Umbilical cord (tissue), 2 donors: Measurements from ENCODE around the genes MBD3 and KLF16.

DNA sequence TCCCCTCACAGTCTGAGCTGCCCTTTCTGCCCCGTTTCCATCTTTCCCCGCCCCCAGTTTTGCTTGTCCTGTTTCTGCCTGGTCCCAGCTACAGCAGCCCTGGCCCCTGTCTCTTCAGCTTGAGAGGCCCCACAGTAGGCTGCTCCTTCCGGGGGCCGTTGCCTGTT, 13.8 kb upstream of the RPS15 start:
- RAMPAGE, long total RNA, result no peak

DNA sequence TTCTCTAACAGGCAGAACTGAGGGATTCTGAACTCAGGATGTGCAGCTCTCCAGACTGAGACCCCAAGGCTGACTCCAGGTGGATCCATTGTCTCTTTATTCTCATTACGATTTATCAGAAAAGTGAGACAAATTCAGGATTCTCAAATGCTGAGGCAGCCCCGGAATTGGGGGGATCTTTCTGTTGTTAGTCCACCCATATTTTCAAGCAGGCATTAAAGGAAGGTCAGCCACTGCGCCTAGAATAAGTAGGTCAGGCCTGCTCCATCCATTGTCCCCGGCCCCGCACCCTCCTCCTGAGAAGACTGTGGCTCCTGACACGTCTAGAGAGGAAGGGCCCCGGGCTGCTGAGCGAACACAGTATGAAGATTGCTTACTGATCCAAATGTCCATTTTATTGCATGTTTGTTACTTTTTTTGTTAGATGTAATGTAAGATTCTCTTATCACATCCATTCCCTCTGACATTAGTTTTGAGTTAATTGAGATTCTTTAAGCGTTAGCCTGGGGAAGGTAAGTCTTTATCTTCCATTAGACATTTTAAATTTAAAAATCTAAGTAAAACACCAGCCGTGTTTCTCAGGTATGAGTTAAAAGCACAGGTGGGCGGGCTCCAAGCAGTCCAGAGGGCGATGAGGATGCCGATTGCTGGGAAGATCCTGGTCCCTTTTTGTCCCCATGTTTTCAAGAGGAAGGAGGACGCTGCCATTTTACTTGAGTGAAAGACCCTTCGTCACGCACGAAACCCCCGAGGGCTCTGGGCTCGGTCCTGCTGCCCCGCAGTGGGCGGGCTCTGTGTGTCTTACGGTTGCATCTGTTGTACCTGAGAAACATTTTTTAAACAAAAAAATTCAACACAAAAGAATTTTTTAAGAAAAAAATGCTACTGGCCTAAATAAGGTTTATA, 10.1 kb upstream of the RPS15 start:
- RAMPAGE, long total RNA, result no peak

DNA sequence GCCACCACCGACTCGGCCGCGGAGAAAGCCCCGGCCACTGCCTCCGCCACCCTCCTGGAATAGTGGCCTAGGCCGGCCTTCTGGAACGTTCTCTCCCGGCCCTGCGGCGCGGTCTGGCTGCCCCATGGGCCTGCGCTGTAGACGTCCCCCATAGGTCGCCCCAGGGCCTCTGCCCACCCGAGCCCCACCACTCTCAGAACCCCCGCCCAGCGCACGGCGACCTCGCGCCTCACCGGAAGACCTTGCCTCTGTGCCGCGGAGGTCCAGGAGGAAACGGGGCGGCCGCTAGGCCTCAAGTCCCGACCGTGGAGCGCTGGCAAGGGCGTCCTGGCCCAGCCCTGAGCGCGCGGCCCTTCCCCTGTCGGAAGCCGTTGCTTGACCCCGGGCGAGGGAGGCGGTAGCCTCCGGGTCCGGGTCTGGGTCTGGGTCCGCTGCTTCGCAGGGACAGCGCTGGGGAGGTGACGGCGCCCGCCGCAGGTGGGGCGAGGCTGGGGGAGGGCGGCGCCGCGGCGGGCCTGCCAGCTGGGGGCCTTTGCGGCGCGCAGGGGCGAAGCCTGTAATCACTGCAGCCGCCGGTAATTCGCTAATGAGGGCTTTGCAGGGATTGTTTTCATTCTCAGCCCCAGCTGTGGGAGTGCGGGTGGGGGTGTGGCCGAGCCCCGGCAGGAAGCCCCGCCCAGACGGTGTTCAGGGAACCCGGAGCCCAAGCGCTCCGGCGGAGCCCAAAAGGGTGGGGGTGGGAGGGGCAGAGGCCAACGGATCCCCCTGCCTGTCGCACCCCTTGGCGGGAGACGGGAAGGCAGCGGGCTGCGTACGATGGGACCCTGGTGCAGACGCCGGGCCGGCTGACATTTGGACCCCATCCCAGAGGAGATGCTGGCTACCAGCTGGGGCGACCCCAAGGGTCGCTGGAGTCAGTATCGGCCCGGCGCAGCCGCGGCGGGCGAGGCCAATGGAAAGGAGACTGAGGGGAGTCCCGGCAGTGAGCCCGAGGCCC, 8.6 kb downstream of the C19orf25 start:
- RAMPAGE, long total RNA, result no peak

DNA sequence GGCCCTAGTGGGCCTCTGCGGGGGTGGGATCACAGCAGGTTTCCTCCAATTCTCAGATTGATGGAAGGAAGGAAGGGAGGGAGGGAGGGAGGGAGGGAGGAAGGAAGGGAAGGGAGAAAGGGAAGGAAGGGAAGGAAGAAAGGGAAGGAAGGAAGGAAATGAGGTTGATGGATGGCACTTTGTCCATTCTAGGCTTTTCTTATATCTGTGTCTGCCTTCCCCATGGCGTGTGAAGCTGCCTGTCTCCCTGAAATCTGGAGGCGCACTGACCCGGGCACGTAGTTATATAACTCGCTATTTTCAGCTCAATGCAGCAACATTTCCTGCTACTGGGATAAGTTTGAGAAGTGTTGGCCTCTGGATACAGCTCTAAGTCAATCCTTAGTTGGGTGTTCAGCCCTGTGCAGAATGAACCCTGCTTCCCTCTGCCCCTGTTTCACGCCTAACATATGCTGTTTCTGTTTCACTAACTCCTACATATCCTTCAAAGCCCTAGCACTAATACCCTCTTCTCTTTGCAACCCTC, 3.2 kb downstream of the ADAMTSL5 start:
- RAMPAGE, long total RNA, result no peak

- RAMPAGE, long total RNA, result no peak
These were observed 956 bp upstream of the ADAMTSL5 start for GRCh38 chr19:1513814-1514136.

DNA sequence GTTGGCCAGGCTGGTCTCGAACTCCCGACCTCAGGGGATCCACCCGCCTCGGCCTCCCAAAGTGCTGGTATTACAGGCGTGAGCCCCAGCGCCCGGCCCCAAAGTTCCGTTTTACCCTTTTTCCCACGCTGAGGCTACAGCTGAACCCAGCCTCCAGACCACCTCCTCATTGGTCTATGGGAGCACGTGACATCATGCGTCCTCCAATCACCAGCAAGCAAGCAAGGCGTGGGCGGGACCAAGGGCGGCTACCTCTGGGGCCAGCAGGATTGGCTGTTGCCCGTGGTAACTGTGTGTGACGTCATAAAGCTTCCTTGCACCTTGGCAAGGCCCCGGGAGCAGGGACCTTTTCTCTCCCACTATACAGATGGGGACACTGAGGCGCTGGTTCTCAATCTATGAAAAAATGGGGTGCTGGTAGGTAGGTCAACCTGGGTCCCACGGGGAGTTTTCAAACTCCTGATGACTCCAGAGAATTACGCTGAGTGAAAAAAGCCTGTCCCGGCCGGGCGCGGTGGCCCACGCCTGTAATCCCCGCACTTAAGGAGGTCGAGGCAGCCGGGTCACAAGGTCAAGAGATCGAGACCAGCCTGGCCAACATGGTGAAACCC, 18.8 kb downstream of the PLK5 start:
- RAMPAGE, long total RNA, result no peak

DNA sequence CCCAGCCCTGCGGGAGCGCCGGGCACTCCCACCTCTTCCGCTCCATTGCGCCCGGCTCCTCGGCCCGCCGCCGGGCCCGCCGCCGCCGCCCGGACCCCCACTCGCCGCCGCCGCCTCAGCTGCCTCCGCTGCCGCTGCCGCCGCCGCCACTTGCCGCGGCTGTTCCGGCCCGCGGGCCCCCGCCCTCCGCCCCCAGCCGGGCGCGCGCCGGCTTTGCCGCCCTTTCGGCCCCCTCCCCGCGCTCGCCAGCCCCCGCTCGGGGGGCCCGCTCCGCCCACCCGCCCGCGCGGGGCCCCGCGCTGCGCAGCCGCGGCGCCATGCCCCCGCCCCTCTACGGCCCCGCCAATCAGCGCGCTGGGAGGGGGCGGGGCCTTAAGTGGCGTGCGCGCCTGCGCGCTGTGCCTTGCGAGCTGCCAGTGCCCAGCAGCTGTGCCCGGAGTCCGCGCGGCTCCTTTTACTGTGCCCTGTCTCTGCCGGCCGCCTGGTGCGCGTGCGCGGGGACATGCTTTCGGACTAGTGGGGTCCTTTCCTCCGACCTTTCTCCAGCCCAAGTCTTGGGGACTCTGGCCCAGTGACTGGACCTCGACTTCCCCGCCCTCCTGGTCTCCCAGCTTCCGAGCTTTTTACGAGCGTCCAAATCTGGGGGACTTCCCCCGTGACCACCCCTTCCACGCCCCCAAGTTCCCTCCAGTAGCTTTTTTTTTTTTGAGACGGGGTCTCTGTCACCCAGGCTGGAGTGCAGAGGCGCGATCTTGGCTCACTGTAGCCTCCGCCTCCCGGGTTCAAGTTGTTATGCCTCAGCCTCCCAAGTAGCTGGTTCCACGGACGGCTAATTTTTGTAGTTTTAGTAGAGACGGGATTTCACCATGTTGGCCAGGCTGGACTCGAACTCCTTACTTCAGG, at the start of gene MBD3:
MBD3 (minus strand) TSS at position 280 of the 903 bp plus-strand sequence.
- RAMPAGE, long total RNA, result no peak

GRCh38 chr19:1645305-1646073, 6.9 kb downstream of the TCF3 start:
- RAMPAGE, long total RNA, result no peak

DNA sequence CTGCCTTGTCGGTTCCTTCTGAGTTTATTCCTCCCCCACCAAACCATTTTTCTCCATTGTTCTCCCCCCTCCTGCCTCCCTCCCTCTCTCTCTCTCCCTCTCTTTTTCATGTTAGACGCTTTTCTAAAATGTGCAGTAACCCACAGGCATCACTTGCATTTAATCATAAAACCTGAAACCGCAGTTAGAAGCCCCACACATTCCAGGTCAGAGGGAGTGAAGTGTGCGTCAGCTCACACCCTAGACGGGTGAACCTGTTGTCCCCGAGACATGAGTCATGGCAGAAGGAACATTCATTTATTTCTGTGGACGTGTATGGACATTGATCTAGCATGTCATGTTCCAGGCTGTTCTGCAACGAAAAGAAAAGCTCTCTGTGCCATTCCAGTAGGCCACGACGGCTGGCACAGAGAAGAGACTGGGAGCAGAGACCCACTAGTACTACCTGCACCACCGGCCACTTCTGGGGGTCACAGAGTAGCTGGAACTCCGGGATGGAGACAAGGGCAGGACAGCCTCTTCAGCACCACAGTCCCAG, 20.0 kb downstream of the ONECUT3 start:
- RAMPAGE, long total RNA, result no peak

DNA sequence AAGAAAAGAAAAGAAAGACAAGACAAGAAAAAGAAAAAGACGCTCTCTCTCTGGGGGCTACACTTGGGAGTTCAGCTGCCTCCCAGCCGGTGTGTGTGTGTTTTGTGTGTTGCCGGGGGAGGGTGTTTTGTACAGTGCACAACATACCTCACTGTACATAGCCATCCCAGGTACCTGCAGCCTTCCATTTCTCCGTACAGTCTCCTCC, 16.6 kb downstream of the ATP8B3 start:
- RAMPAGE, long total RNA, result no peak

DNA sequence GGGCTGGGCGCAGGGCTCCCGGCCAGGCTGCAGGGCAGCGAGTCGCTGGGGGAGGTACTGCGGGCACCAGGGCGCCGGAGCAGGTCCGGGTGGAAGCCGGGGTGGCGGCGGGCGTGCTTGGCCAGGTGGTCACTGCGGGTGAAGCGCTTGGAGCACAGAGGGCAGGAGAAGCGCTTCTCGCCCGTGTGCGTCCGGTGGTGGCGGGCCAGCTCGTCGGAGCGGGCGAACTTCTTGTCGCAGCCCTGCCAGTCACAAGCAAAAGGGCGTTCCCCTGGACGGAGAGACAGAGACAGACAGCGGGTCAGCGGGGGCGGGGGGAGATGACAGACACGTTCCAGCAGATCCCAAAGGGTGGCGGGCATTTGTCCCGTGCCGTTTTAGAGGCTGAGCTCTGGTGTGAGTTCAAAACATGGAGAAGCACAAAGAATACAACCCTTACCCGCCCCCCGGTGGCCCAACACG, 6.2 kb upstream of the REXO1 start:
- RAMPAGE, long total RNA, result no peak

GRCh38 chr19:1860742-1861088, 2.7 kb downstream of the KLF16 start:
- RAMPAGE, long total RNA, result no peak

DNA sequence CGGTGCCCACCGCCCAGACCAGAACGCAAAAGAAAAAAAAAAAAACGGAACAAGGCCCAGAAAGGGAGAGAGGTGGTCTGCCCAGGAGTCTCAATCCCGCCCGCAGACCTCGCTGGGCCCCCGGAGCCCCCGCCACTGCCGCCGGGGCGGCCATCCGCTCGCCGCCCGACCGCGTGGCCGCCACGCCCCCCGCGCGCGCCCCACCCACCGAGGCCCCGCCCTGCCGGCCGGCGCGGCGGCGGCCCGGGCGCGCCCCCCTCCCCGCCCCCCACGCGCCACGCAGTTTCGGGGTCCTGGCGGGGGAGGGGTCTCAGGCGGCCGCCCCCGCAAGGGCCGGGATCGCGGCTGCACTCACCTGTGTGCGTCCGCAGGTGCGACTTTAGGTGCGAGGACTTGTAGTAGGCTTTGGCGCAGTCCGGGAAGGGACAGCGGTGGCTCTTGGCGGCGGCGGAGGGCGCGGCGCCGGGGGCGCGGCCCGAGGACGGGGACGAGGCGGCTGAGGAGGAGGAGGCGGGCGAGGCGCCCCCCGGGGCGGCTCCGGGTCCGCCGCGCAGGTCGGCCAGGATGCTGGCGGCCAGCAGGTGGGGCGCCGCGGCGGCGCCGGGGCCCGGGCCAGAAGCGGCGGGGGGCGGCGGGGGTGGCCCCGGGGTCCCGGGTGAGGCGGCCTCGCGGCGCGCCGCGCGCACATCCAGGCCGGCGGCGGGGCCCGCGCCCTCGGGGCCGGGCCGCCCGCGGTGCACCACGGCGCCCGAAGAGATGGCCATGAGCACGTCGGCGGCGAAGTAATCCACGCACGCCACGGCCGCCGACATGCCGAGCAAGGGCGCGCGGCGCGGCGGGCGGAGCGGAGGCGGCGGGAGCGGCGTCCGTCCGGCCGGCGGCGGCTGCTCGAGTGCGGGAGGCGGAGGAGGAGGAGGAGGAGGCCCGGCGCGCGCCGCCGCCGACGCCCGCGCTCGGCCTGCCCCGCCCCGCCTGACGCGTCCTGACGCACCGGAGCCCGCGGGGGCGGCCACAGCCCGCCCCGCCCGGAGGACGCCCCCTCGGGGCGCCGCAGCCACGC, at the start of gene KLF16:
KLF16 (minus strand) TSS at position 894 of the 1,060 bp plus-strand sequence.
- RAMPAGE, long total RNA, result no peak

DNA sequence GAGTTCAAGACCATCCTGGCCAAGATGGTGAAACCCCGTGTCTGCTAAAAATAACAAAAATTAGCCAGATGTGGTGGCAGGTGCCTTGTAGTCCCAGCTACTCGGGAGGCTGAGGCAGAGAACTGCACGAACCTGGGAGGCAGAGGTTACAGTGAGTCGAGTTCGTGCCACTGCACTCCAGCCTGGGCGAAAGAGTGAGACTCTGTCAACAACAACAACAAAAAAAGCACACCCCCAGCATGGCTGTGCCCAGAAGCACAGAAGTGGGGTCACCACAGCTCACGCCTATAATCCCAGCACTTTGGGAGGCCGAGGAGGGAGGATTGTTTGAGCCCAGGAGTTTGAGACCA, 21.1 kb downstream of the CSNK1G2 start:
- RAMPAGE, long total RNA, result no peak

DNA sequence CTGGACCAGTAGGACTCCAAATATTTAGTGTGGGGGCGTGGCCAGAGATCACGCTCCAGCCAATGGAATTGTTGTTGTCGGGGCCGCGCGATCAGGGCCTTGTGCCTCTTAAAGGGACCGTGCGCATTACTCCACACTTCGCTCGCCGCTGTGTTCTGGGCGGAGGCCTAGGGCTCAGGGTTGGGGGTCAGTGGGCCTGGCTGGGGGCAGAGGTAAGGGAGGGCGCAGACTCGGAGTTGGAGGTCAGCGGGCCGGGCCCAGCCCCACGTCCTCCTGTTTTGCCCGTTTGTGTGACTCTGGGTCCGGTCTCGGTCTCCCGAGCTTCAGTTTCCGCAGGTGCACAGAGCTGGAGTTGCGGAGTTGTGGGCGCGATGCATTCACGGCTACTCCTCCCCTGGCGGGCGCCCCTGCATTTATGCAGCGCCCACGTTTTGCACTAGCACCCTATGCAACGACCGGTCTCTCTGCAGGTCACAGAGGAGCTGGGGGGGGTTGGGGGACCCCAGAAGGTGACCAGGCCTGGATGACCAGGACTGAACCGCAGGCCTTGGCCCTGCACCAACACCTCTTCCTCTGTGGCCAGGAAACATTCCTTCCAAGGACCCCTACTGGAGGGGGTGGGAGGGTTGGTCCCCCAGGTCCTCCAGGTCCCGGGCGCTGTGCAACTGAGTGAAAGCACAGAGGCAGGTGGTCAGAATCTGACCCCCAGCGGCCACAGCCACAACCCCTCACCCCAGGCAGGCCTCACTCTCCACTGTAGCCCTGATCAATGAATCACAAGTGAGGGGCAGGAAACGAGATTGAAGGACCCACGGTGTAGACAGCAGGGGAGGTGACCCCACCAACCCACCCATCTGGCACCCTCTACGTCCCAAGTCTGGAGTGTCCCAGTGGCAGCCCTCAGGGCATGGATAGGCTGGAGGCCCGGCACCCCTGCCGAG, 10.8 kb upstream of the MKNK2 start:
- RAMPAGE, long total RNA, result no peak

DNA sequence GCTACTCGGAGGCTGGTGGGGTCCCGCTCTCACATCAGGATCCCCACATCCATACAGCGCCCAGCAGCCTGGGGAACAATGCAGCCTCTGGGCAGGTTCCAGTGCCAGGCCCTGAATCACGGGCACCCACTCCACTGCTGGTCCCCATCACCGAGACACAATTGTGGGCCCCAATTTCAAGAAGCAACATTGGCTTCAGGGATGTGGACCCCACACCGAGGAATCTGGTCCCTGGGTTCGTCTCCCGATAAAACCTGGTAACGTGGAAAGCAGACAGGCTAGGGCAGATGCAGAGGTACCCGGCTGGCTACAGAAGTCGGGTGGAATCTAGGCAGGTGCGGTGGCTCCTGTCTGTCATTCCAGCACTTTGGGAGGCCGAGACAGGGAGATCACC, 20.6 kb downstream of the MOB3A start:
- RAMPAGE, long total RNA, result no peak

- RAMPAGE, long total RNA, result no peak
These were observed 12.8 kb downstream of the MOB3A start for GRCh38 chr19:2083253-2083830.

DNA sequence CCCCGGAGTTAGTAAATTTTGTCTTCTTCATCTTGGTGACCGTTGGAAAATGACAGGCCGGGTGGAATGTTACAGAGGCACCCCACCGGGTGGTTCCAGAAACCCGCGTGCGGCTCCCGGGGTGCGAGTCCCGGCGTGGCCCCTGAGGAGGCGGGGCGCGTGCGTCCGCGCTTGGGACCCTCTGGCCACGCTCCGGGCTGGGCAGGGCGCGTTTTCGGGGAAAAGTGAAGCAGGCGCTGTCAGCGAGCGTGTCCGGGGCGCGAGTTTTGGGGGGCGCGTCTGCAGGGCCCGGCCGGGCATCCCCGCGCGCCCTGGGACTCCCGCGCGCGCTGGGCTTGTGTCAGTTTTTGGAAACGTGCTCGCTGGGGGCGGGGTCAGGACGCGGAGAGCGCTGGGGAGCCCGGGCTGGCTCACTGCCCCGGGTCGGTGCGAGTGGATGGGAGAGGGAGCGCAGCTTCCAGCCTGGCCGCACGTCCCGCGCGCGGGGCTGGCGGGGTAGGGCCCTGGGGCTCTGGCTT, 1.3 kb downstream of the DOT1L start:
- RAMPAGE, long total RNA, result no peak

GRCh38 chr19:2179745-2180255, 16.1 kb downstream of the DOT1L start:
- RAMPAGE, long total RNA, result no peak

- RAMPAGE, long total RNA, result no peak
These were observed 22.6 kb downstream of the DOT1L start for GRCh38 chr19:2186099-2187053.